MCF 10A (cell line): ENCODE measurements around the genes SAMD9 and PON1.

DNA sequence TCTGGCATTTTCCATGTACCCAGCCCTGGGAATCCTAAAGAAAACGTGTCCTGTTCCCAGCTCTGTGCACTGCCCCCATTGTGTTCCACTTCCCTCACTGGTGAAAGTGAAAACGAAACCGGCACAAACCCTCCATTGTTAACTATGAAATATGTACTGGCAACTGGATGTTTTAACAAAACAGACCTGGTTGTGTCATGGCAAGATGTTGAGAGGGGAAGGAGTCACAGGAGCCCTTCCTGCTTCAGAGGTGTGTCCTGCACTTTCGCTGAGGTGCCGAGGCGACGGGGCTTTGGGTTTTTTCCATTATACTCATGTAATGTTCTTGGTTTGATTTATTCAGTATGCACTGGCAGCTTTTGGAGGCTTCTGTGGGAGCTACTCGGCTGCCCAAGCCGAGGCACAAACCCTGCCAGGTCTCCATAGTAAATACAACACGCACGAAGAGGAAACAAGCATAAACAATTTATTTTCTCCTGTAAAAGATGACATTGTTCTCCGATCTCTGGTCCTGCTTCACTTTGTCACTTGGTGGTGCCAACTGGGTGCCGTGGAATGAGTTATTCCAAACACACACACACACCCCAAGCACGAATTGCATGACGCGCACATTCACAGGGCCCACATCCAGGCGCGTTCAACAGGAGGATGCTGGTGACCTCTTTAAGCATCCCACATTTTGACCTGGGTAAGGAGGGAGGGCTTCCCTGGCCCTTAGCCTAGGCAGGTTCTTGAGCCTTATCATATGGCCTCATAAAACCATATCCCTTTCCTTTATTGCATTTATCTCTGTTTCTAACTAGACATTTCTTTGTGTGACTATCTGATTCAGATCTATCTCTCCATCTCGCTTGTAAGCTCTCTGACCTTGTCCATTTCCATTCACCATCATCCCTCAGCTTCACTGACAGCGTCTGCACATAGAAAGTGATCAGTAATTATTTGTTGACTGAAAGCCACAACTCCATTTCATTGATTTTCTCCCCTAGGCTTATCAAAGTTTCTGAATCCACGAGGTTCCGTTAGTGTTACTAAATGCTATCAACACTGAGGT, 118.0 kb downstream of the CDK6 start:
- PRO-cap = bidirectional peak, plus-strand start at position 247 of the sequence, minus-strand start at position 80 of the sequence
- RRBS = no CpG with 5 or more reads among the region's 22 CpGs

DNA sequence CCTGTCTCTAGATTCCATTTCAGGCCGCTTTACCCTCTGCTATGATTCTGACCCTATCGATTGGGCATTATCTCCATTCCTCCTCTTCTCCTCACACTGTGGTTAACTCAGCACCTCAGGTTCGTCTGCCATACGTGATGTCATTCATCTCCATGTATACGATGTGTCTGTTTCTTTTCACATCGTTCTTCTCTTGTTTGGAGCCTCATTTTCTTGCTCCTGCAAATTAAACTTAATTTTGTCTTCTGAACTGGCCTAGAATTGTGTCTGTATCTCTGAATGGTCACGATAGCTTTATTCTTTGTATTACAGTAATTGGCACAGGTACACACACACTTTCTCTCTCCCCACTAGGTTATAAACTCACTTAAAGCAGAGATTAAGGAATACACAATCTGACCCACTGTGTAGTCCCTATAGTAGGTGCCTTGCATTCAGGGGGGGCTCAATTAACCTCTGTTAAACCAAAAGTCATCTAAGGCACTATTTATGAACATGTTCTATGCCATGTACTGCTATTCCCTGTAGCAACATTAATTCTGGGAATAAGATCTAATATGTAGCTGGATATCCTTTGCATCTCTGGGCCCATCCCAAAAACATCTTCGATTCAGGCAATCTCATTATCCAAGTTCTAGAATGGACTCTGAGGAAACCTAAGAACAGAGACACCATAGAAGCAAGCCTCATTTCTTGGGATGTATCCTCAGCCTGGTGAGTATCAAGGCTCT, 36.0 kb downstream of the CDK6 start:
- PRO-cap = no peak
- RRBS = no CpG with 5 or more reads among the region's 8 CpGs

DNA sequence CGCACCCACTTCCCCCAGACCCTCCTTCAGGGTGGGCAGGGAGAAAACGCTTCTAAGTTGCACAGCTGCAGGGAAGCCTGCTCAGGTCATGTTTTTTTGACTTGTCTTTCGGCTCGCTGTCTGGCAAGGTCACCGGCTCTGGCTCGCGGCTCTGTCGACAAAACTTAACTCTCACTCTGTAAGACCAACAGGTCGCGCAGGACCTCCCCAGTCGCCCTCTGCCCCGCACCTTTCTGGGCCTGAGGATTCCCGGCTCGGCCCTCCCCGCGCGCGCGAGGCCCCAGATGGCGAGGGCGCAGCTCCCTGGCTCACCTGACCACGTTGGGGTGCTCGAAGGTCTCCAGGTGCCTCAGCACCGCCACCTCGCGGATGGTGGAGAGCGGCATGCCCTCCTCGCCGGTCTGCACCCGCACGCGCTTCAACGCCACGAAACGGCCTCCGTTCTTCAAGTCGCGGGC, 3.6 kb downstream of the CDK6 start:
- PRO-cap = bidirectional peak, plus-strand start at position 393 of the sequence, minus-strand start at position 286 of the sequence
- RRBS = no CpG with 5 or more reads among the region's 38 CpGs

DNA sequence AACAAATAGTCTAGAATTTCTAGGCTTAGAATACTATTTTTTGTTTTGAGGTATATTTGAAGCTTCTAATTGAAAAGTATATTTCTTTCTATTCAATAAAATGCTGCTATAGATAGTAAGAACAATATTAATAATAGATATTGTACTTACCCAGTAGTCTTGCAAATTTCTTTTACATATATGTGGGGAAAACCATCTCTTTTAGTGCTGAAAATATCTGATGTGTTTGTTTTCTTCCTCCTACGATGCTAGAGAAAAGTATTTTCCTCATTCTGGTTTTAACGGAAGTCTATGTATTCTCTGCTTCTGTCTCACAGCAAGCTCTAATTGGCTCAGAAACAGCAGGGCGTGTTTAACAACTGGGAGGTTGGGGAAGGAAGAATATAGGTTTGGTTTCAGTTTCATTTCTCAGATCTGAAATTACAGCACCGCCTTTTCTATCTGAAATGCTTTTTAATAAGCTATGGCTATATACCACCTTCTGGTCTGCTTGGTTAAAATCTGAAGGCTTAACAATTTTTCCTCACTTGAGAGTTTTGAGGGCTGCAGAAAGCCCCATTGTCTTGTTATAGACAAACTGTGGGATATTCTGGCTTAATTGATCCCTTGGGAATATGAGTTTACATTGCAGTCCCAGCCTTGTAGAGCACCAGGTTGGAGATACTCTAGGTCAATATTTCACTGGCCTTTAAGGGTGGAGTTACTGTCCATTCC, at the start of gene SAMD9:
TSS of gene SAMD9 (minus strand) at position 267 of the 714 bp plus-strand sequence.
- PRO-cap = bidirectional peak, plus-strand start at position 405 of the sequence, minus-strand start at position 265 of the sequence
- RRBS = no CpG with 5 or more reads among the region's 4 CpGs

DNA sequence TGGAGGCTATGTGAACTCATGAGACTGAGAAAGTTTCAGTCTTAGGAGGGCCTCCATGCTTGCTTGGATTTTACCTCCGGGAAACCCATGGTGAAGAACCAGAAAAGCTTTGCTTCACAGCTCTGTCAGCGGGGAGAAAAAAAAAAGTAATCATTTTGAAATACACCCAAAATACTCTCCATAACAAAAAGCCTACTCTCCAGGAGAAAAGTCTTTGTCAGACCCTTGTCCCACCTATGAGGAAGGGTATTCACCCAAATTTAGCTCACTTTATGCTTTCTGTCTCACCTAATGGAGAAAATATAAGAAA, 22.8 kb upstream of the SAMD9L start:
- PRO-cap = unidirectional peak, minus-strand start at position 147 of the sequence
- RRBS = no CpG with 5 or more reads among the region's 2 CpGs

GRCh38 chr7:93328268-93329126, 96.3 kb downstream of the VPS50 start:
- PRO-cap = no peak
- RRBS = no CpG with 5 or more reads among the region's 9 CpGs

DNA sequence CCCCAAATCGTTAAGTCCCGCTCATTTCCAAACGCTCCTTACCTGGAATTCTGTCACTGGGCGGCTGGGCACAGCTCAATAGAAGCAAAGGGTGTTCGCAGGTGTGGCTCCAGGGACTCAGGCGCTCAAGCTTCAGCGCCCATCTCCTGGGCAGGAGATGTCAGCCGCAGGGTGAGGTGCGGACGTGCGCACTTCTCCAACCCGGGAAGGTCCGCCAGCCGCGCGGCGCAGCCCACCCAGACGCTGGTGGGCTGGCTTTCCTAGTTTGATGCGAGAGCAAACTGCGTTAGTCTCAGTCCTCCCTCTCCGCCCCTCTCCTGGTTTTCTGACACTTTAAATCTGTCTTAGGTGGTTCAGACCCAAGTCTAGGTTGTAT, 289 bp downstream of the CALCR start:
- PRO-cap = no peak
- RRBS = no CpG with 5 or more reads among the region's 21 CpGs

- PRO-cap = no peak
- RRBS = no CpG with 5 or more reads among the region's 7 CpGs
Observed at GRCh38 chr7:93642048-93642443, 67.5 kb upstream of the CALCR start.

GRCh38 chr7:93793152-93793430, 97.5 kb downstream of the TFPI2 start:
- PRO-cap = no peak
- RRBS = no CpG with 5 or more reads among the region's 18 CpGs

GRCh38 chr7:93927575-93928043, 6.1 kb downstream of the GNG11 start:
- PRO-cap = no peak
- RRBS = no CpG with 5 or more reads among the region's 3 CpGs

DNA sequence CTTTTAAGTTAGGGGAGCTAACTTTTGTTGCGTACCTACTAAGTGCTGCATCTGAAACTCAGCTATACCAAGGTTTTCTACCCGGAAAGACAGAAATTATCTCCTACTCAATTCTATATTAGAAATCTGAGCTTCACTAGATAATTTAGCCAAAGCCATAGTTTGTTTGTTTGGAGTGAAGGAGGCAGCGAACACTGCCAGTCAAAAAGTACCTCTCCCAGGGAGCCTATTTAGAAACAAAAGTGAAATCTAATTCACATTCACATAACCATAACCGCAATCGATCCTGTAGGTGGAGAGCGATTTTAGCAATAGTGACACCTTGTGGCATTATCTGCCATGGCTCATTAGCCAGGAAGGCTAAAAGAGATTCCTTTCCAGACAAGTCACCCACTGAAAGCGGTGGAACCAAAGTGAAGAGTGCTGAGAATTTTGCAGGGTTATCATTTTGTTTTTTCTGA, 83.5 kb upstream of the BET1 start:
- PRO-cap = no peak
- RRBS = no CpG with 5 or more reads among the region's 7 CpGs

DNA sequence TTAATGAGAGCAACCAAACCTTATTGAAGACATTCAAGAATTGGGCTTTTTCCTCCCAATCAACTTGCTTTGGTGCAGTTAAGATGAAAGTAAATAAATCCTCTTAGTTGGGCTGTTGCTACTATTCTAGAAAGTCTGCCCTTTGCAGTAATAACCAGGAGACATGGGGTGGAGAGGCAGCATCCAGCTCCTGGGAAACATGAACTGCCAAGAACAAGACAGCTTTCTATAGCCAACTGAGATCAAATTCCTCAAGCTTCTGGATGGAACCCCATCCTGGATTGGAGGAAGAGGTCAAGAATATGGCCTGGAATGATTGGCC, 70.4 kb upstream of the COL1A2 start:
- PRO-cap = no peak

- PRO-cap = no peak
- RRBS = no CpG with 5 or more reads among the region's 1 CpG
Observed at GRCh38 chr7:94429109-94429520, 34.4 kb downstream of the COL1A2 start.

- PRO-cap = no peak
- RRBS = no CpG with 5 or more reads among the region's 3 CpGs
Observed at GRCh38 chr7:94511781-94512337, 2.2 kb downstream of the CASD1 start.

DNA sequence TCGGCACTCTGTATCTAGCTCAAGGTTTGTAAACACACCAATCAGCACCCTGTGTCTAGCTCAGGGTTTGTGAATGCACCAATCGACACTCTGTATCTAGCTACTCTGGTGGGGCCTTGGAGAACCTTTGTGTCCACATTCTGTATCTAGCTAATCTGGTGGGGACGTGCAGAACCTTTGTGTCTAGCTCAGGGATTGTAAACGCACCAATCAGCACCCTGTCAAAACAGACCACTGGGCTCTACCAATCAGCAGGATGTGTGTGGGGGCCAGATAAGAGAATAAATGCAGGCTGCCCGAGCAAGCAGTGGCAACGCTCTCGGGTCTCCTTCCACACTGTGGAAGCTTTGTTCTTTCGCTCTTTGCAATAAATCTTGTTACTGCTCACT, 50.1 kb upstream of the SGCE start:
- PRO-cap = no peak
- RRBS = no CpG with 5 or more reads among the region's 8 CpGs

DNA sequence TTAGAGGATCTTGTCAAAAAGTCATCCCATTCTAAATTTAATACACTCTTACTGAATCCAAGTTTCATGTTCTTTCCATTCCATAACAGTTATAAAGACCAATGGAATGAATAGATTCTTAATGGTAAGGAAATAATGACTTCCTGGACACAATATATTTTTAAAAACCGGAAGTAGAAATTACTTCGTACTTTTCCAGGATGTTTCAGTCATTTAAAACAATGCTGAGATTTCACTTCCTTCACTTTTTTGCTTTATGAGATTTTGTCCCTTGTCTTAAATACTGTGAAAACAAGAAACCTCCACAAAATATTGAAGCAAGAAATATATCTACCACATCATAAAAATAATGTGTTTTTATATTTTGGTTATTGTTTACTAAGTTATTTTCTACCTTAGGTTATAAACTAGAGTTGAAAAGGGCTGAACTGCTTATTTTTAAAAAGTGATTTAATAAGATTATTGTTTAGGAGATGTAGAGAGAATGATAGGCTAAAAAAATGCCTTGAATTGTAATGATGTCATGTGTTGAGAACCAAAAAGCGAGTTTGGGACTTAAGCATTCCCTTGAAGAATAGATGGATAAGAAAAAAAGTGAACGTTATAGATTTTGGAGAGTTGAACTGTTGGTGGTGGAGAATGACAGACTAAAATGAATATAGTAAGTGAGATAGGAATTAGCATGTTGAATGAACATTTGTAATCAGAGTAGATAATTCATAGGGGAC, 65.6 kb downstream of the PPP1R9A start:
- PRO-cap = no peak
- RRBS = no CpG with 5 or more reads among the region's 4 CpGs

DNA sequence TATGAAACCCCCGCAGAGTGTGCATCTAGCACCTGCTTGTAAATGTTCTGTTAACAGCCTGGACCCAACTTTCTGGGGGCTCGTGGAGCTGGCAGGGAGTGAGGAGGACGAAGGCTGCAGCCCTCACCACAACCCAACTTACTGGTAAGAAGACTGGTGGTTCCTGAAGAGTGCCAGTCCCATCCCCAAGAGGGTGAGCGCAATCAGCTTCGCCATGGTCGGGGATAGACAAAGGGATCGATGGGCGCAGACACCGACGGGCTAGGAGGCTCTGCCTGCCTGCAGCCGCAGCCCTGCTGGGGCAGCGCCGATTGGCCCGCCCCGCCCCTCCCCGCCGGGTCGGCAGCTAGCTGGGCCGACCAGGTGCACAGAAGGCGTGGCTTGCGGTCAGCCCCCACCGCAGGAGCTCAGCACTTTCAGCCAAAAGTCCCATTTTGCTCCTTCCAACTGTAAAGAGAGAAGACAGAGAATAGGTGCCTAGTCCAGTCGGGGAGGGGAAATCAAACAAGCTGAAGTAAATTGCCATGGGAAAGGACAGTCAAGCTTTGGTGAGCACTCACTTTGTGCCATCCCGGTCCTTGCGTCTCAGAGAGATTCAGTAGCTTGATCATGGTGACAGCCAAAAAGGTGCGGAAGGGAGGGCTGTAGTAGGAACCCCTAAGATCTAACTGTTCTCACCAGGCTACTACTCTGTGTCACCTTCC, at the start of gene PON1:
TSS of gene PON1 (minus strand) at position 273 of the 704 bp plus-strand sequence.
- PRO-cap = no peak
- RRBS = no CpG with 5 or more reads among the region's 26 CpGs

GRCh38 chr7:95394488-95394687, 1.8 kb downstream of the PON3 start:
- PRO-cap = no peak
- RRBS = no CpG with 5 or more reads among the region's 2 CpGs

DNA sequence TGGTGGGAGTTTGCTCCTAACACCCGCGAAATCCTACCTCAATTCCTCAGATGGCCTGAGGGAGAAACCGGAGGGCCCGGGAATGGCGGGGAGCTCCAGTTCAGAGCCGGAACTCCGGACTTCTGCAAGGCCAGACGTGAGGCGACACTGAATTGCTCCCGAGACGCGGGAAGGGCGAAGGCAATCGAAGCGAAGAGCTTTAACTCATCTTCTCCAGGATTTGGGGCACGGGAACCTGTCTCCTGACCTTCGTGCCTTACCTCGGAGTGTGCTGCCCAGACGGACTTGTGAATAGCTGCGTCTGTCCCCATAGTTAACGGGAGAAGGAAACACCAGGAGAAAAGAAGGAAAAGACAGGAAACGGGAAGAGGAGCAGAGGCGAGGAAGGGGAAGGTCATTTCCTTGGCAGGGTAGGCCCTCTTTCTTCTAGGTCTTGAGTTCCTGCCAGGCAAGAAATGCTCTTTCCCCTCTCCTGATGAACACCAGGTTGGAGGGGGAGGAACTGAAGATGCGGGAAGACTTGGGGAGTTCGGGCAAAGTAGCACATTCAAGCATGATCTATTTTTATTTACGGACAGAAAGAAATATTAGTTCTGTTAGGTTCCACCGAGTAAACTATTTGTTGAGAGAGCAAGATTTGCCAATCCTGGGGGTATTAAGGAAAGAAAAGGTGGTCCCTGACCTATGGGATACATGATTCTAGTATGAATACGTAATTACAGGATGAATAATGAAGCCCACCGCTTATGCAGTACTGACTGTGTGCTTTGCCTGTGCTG, 633 bp upstream of the PON3 start:
- PRO-cap = no peak
- RRBS = 95% methylated on average over 1 of the region's 29 CpGs

DNA sequence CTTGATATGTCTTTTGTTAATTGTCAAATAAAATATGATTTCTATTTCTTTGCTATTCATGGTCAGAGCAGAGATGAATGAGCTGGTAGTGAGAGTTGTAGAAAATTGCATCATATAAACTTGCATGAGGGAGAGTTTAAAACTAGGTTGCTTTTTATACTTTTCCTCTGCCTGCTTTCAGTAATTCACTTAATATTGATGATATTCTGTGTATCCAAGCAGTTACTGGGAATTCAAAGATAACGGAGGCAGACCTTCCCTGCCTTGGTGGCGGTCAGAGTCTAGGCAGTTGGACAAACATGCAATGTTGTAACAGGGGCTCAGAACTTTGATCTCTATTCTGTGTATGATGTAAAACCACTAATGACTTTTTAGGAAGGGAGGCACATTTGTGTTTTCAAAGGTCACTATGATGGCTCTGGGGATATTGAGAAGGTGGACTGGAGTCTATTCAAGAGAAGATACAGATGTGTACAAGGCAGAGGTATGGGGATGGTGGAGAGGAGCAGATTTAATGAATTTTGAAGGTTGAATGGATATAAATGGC, 5.5 kb upstream of the PON2 start:
- PRO-cap = no peak
- RRBS = no CpG with 5 or more reads among the region's 2 CpGs